Sigmoid colon (tissue), 4 donors: ENCODE measurements around a stretch of chr9.

GRCh38 chr9:93226663-93227195, 42.8 kb downstream of the WNK2 start:
- PRO-cap: no peak
- RAMPAGE, long total RNA, 4 experiments: no peak in any of the 4 experiments

DNA sequence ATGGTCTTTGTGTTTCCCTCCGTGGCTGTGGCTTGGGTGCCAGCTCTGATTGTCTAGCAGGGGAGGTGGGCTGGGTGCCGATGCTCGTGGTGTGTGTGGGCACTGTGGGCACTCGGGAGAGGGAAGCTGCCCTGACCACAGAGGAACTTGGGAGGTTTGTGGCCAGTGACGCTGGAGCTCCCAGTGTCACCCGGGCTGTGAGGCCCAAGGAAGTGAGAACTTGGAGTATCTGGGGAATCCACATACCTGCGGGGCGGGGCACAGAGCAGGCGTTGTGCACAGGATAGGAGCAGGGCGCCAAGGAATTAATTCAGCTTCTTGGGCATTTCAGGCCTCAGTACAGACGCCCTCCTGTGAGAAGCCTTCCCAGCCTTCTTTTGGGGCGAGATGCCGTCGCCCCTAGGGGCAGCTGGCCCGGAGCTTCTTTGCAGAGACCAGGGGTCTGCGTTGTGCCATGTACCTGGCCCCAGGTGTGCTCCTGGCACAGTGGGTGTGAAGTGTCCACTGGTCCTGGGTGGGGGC, 47.5 kb downstream of the WNK2 start:
- PRO-cap: no peak
- RAMPAGE, long total RNA, 4 experiments: no peak in any of the 4 experiments

- PRO-cap: no peak
- RAMPAGE, long total RNA, 4 experiments: no peak in any of the 4 experiments
Measured at GRCh38 chr9:93445732-93446305, 5.7 kb upstream of the FAM120A start.

DNA sequence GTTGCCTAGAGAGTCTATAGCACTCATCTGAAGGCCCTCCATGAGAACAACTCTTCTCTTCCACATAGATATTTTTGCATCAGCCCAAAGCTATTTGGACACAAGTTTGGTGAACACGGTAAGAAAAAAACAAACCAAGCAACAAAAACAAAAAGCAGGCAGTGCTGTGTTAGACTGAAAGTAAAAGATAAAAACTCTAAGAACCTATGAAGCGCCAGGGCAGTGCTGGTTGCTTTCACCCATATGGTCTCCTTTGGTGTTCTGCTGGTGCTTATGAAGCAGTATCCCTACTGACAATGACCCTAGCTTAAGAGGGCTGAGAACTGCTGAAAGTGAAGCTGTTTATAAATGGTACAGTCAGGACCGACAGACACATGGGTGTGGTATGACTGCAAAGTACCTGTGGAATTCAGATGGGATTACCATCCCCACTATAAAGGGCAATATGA, 4.8 kb upstream of the FAM120A start:
- PRO-cap: no peak
- RAMPAGE, long total RNA, 4 experiments: no peak in any of the 4 experiments

- PRO-cap: no peak
- RAMPAGE, long total RNA, 4 experiments: no peak in any of the 4 experiments
Measured at GRCh38 chr9:93464291-93464882, 11.0 kb upstream of the FAM120AOS start.

DNA sequence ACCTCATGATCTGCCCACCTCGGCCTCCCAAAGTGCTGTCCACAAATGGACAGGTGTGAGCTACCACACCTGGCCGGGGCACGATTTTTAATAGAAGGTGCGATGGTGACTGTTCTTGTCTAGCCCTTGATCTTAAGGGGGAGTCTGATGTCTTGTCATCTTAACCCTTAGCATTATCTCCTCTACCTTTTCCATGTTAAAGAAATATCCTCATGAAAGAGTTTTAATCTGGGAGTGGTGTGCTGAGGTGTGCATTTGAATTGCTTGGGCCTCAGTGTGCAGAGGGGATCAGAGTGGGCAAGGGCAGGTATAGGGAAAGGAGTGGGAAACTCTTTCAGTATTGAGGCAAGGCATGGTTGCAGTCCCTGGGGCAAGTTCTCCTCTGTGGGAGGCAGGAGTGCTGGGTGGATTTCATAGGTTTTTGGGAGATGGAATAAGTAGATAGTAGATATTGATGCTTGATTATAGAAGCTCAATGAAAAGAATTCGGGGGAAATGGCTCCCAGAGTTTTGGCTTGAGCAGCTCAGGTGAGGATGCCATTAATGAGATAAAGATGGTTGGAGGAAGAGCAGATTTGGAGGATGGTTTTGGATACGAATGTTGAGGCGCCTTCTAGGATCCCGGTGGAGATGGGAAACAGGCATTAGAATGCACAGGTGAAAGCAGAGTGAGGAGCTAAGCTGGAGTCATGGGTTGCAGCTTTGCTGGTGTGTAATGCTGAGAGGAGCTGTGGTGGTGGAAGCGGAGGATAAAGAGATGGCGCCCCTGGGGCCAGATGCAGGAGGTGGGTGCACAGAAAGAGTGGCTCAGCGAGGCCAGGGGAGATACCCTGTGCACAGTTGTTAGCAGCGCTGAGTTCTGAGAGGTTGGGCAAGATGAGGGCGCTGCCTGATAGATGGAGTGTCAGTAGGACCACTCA, 53.7 kb upstream of the FAM120AOS start:
- PRO-cap: no peak
- RAMPAGE, long total RNA, 4 experiments: no peak in any of the 4 experiments

GRCh38 chr9:93523136-93523392, 53.3 kb upstream of the PHF2 start:
- PRO-cap: no peak
- RAMPAGE, long total RNA, 4 experiments: no peak in any of the 4 experiments

DNA sequence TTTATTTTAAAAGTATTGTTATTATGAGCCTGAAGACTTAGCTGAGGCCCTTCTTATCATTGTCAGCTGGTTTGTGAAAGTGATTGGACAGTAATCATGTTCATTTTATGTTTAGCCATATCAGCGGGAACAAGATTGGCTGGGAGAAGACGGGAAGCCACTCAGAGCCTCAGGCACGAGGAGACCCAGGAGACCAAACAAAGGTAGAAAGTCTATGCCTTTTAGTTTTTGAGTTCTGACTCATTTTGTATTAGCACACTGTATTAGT, 49.4 kb upstream of the PHF2 start:
- PRO-cap: no peak
- RAMPAGE, long total RNA, 4 experiments: no peak in any of the 4 experiments

GRCh38 chr9:93529144-93529723, 47.1 kb upstream of the PHF2 start:
- PRO-cap: no peak
- RAMPAGE, long total RNA, 4 experiments: no peak in any of the 4 experiments

DNA sequence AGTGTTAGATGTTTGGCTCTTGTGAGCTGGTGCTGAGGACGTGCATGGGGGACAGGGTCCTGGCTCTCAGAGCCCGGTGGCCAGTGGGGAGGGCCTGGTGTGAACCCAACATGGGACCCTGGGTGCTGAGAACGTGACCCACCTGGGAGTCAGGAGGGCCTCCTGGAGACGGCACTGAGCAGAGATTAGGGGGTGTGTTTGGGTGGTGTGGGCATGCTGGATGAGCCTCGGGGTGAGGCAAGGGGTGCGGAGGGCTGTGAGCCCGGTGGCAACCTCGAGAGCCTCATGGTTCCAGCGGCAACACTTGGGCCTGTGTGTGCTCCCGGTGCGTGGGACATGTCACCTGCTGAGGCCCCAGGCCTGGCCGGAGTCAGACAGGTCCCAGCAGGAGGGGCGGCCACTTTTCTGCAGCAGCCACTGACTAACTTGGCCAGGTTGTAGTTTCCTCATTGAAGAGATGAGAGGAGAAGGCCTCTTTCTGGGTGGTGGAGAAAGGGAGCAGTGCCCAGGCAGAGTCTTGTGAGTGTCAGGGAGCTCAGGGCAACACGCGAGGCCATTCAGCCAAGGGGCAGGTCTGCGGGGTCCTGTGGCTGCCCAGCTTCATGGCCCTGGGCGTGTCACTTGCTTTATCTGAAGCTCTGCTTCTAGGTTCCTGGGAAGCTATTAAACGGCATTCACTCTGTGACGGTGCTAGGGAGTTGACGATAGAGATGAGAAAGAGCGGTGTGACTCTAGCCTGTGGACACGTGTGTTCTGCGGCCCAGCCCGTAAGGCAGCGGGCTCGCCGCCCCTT, 87.9 kb downstream of the PHF2 start:
- PRO-cap: no peak
- RAMPAGE, long total RNA, 4 experiments: no peak in any of the 4 experiments

DNA sequence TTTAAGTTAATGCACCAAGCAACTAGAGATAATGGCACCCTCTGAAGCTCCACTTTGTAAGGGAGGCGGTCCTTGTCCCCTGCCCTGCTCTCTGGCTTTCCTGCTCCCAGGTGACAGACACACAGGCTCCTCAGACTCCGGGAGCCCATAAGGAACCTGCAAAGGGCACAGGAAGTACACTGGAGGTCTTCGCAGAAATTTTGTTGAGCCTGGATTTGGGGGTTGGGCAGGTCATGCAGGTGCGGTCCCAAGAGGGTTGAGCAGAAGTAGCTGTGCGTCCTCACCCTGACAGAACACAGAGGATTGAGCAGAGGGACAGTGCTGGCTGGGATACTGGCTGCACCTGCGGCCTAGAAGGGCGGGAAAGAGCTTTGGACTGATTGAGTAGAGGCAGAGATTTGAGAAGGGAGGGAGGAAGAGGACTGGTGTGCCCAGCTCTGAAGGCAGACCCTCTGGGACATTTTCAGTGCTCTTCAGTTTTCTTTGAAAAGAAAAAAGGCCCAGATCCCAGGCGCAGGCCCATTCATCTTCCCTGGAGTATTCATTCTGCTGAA, 65.4 kb downstream of the PTPDC1 start:
- PRO-cap: no peak
- RAMPAGE, long total RNA, 4 experiments: no peak in any of the 4 experiments

GRCh38 chr9:94156978-94157377, 72.7 kb downstream of the PTPDC1 start:
- PRO-cap: no peak
- RAMPAGE, long total RNA, 4 experiments: no peak in any of the 4 experiments

DNA sequence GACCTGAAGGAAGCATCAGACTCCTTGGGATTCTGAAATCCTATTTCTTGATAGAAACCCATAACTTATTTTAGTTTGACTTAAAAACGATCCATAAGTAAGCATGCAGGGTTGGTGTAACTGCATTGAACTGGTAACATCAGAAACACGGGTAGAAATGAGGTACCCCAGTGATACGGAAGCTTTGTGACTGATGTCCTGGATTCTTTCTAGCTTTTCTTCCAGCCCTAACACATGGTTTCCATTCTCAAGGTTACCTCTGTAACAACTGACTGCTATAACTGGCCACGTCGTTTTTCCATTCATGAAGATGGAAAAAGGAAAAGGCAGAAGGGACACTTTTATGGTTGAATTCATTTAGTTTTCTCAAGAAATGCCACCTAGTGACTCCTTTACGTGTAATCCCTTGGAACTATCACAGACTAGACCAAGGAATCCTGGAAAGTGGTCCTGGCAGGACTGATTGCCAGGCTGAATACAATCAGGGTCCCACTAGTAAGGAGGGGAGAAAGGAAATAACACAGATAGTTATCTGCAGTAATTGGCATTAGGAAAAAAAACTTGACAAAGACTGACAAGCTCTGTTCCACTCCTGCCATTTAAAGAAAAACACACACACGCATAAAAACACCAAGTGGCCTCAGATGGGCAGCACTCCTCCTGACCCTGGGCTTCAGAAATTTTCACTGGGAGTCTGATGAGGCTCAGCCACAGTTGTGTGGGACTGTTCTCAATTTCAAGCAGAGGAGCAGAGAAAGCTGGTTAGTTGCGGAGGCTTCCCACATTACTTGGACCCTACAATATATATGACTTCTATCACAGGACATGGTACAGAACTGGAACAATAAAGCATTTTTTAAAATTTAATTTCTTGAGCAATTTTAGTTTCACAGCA, 77.5 kb upstream of the ZNF169 start:
- PRO-cap: no peak
- RAMPAGE, long total RNA, 4 experiments: no peak in any of the 4 experiments

DNA sequence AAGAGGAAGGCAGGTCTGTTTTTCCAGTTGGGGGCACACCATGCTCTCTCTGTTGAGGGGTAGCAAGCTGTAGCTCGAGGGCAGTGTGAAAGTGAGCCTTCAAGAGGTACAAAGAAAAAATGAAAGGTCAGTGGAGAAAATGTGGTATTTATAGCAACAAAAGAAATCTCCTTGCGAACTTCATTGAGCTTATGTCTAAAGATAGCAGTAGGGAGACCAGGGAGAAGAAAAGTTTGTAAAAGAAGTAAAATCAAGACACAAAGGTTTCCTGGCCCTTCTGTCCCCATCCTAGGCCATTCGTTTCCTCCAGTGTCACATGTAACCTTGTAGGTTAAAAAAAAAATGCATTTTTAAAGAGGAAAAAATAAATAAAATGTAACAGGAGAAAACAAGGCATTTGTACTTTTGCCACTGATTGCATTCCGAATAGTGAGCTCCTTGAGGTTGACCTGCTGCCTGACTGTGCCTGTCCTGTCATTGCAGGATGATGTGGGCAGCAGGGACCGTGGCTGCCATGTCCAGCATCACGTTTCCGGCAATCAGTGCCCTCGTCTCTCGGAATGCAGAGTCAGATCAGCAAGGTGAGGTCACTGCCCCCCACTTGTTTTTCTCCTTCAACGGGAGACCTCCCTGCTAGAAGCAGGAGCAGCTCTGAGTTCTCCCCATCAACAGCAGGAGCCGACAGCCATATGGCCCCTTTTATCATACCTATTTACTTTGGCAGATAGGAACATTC, 81.6 kb downstream of the MFSD14B start:
- PRO-cap: no peak
- RAMPAGE, long total RNA, 4 experiments: no peak in any of the 4 experiments

- PRO-cap: no peak
- RAMPAGE, long total RNA, 4 experiments: no peak in any of the 4 experiments
Measured at GRCh38 chr9:94783181-94783842, 56.8 kb downstream of the AOPEP start.

DNA sequence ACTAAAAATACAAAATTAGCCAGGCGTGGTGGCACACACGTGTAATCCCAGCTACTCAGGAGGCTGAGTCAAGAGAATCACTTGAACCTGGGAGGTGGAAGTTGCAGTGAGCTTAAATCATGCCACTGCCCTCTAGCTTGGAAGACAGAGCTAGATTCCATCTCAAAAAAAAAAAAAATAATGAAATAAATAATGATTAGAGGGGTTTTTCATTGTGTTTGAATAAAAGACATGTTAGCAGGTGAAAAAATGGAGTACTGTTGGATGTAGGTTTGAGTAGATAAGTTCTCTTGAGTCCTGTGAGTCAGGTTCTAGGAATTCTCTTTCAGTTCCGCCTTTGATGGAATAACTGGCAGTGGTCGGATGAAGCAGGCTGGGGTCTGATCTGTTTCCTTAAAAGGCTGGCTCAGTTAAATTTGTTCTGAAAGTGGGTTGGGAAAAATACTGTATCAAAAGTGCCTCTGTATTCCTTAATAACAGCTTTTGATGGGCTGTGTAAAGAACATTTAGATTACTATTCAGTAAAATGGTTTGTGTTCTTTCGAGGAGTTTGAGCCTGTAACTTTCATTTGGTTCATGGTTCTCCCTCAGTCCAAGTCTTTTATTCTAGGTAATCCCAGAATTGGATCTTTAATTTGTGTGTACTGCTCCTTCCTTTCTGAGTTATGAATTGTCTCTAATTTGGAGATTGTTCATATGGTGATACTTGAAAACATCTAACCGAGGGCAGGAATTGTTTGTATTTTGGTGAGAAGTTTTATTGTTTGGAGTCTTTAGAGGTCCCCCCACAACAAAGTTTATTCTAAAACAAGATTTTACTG, 73.4 kb downstream of the AOPEP start:
- PRO-cap: unidirectional peak, plus-strand start at position 355 of the sequence; unidirectional peak, plus-strand start at position 424 of the sequence
- RAMPAGE, long total RNA, 4 experiments: no peak in any of the 4 experiments

DNA sequence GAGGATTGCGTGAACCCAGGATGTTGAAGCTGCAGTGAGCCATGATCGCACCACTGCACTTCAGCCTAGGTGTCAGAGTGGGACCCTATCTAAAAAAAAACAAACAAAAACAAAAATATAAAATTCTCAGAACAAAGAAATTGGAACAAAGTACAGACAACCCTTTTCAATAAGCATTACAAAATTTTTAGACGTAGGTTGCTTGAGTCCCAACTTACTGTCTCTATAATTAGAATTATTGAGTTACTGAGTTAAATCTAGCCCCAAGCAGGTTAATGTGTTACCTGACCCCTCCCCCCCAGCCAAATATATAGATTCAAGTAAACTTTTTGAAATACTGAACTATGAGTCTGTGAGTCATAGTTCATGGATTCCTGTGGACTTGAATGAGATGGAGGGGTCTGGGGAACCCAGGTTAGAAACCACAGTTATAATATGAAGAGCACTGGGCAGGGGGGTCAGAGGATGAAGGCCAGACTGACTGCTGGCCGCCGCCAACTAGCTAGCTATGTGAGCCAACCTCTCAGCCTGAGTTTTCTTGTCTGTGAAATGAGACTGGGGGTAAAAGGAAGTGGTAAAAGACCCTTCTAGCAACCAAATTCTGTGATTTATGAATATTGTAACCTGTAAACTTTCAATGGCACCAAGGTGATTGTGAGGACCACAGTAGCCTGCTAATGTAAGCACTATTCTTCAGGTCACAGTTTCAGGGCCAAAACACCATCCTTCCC, 173.3 kb downstream of the AOPEP start:
- PRO-cap: no peak
- RAMPAGE, long total RNA, 4 experiments: no peak in any of the 4 experiments

DNA sequence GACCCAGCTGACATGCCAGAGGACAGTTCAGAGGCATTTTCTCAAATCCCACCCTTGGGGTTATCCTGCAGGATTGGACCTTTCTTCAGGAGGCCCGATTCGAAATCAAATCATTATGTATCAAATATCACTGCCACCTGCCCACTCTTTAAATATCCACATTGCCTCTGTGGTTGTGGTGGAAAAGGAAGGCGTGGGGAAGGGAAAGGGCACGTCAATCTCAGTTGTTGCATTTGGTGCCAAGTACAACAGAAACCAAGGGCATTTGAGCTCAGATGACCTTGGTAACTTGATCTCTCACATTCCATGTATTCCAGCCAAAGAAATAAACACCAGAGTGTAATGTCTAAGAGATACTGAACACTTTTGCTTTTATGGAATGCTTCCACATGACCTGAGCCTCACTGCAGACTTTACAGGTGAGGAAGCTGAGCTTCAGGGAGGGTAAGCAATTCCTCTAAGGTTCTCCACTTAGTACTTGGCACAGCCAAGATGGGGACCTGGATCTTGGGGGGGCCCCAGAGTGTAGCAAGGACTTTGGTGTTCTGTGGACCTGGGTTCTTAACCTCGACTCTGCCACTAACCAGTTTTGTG, 224.4 kb downstream of the AOPEP start:
- PRO-cap: no peak
- RAMPAGE, long total RNA, 4 experiments: no peak in any of the 4 experiments

DNA sequence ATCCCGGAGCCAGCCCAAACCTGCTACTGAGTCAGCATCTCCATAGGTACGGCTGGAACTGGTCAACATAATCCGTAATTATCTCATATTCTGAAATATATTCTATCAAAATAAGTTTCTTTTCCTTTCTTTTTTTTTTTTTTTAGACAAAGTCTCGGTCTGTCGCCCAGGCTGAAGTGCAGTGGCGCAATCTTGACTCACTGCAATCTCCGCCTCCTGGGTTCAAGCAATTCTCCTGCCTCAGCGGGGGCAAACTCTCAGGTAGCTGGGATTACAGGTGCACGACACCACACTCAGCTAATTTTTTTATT, 262.2 kb downstream of the AOPEP start:
- PRO-cap: no peak
- RAMPAGE, long total RNA, 4 experiments: no peak in any of the 4 experiments

GRCh38 chr9:94994798-94995695, 268.5 kb downstream of the AOPEP start:
- PRO-cap: no peak
- RAMPAGE, long total RNA, 4 experiments: no peak in any of the 4 experiments